ENCODE measurements around the gene C6orf226.

DNA sequence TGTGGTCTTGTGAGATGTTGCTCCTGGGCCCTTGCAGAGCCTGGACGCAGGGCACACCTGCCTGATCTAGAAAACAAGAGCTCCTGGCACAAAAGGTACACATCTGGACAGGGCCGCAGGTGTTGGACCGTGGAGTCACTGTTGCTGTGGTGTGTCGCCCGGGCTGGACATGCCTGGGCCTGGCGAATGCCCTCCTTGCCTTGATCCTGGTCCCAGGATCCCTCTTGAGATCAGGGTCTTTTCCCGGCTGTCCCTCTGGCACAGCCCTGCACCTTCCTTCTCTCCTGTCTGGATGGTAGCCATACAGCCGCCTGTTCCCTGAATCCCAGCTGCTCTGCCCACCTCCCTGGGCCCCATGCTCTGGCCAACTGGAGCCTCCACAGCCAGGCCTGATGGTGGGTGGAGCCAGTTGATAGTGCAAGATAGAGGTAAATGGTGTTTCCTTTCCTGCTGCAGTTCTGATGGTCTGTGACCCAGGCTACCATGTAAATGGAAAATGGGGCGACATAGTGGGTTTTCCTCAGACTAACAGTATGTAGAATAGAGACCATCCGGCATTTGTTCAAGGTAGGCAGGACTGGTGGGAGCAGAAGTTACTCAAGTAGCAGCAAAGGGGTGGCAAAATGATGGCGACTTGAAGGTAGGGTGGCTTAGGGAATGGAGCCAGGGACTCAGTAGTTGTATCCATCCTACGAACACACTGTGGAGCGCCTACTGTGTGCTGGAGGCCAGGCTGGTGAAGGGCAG, 5.1 kb downstream of the FOXP4 start:
- PRO-cap = no peak

DNA sequence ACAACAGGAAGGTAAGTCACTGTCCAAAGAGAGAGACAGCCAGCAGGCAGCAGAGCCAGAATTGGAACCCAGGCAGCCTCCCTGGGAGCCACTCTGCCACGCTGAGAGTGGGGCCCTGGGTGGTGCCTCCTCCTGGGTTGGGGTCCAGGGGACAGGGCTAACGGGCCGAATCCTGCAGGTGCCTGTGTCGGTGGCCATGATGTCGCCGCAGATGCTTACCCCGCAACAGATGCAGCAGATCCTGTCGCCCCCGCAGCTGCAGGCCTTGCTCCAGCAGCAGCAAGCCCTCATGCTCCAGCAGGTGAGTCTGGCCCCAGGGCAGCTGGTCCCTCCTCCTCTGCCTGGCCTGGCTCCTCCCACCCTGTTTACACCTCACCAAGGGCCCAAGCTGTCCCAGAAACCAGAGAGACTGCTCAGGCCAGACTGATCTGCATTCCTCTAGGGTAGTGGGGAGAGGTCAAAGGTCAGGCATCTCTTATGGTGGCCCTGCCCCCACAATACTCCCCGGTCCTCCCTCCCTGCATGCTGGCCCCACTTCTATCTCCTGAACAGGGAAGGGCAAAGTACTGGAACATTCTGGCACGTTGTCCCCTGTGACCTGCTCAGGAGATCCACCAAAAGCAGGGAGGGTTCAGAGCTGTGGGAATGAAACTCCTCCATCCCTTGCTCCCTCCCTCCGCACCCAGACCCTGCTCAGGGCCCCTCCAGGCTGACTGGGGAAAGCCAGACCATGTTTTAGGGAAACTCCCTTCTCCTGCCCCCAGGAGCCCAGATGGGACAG, 38.6 kb downstream of the FOXP4 start:
- PRO-cap = no peak

GRCh38 chr6:41655812-41656178, 17.5 kb downstream of the MDFI start:
- PRO-cap = no peak

- PRO-cap = no peak
These were observed 44.7 kb downstream of the MDFI start for GRCh38 chr6:41682733-41683615.

DNA sequence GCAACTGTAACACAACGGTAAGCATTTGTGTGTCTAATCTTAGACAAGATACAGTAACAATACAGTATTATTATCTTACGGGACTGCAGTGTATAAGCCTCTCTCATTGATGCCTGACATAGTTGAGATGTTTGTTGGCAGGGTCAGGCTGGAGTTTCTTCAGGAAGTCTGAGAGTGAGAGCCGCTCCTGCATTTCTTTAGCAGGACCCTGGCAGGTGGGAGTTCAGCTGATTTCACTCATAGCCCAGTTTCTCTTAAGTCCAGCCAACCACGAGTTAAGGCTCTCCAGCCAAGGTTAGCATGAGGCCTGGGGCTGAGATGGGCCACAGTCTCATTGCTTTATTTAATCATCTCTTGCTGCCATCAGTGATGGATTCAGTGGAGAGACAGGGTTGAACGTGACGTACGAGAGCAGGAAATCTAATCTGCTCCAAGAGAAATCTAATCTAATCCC, 11.2 kb upstream of the PGC start:
- PRO-cap = no peak

DNA sequence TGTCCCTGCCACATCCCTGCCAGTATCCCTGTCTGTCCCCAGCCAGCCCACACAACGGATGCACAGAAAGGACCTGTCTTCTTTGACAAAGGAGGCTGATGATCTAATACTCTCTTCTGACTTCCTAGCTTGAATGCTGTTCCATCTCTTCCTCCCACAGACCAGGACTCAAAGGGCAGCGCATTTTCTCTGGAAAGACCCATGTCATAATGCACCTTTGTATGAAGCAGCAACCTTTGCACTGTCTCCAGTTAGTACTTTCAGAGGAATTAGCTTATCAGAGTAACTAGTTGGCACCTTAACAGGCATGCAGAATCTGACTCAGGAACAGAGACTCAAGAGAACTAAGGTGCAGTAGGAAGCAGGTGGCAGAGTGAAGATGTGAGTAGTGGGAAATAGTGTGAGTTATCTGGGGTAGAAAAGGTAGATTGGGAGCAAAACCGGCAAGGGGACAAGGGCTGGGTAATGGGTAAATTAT, 53.2 kb upstream of the TAF8 start:
- PRO-cap = bidirectional peak, plus-strand start at position 341 of the sequence, minus-strand start at position 149 of the sequence

- PRO-cap = no peak
These were observed 46.3 kb upstream of the TAF8 start for GRCh38 chr6:42004112-42004377.

GRCh38 chr6:42007534-42008290, 42.6 kb upstream of the TAF8 start:
- PRO-cap = unidirectional peak, plus-strand start at chr6:42007735

DNA sequence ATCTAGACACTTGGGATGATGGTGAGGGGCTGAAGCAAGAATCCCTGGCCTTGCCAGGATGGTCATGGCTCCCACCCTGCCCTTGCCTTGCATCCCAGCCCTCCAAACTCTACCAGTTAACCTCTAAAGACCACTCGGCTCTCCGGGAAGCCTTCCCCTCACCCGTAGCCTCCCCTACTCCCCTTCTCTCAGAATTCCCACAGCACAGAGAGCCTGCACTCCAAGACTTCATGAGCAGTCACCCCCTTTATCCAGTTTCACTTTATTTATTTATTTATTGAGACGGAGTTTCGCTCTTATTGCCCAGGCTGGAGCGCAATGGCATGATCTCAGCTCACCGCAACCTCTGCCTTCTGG, 29.9 kb upstream of the TAF8 start:
- PRO-cap = no peak

DNA sequence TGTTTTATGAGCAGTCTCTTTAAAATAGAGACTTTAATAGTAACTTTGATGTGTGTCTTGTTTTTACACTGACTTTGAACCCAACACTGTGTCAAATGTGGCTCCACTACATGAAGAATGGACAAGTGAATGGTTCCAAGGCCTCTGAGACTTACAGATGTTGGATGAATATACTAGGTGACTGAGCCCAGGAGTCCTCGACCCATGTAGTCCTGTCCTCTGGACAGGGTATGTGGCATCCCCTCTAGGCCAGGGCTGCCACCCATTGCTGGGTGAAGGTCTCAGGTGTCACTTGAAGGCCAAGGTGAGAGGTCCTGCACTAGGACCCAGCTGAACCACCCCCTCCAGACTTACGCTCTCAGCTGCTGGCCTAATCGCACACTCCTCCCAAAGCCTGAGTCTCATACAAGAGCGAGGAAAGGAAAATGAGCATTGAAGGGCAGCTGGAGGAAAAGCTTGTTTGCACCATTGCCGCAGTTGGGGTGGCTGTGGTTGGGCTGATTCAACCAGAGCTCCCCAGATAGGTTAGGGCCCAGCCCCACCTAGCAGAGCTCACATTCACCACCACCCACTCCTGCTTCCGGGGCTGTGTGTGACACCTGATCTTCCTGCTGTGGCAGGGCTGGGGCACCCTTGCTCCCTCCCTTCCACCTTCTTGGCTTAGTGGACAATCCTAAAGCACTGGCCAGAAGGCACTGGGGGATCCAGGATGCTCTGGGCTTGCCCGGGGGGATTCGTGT, 11.0 kb upstream of the TAF8 start:
- PRO-cap = no peak

DNA sequence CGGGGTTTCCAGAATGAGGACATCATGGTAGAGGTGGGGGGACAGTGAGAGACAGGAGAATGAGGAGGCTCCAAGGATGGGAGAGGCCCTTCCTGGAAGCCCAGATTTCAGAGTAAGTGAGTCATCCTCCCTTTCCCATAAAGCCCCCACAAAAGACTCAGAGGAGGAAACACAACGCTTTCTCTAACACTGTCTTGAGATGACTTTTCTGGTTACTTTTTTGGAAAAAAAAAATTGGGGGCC, 41.9 kb downstream of the C6orf132 start:
- PRO-cap = no peak

DNA sequence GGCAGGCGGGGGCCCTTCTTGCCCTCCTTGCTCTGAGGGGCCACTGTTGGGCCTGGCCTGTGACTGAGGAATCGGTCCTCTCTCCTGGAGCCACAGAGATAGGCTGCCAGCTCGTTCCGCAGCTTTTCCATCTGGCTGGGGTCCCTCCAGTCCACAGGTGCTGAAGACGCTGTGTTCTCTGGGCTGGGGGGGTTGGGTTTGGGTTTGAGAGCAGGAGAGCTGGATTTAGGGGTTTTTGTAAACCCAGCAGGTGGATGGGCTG, 36.1 kb downstream of the C6orf132 start:
- PRO-cap = no peak

DNA sequence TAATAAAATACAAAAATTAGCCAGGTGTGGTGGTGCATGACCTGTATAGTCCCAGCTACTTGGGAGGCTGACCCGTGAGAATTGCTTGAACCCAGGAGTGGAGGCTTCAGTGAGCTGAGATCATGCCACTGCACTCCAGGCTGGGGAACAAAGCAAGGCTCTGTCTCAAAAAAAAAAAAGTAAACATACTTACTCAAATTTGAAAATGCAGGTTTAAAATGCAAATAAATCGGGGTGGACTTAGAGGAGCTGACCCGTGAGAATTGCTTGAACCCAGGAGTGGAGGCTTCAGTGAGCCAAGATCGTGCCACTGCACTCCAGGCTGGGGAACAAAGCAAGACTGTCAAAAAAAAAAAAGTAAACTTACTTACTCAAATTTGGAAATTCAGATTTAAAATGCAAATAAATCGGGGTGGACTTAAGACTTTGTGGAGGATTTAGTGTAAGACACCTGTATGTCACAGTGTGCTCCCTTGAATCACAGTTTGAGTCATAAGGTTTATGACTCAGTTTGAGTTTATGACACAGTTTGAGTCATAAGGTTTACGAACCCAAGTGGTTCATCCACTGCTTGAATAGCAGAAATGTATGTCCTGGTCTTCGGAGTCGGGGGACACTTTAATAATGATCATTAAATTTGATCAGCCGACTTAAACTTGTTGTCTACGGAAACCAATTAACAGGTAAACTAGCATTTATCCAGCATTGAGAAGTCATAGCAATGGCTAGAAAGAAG, 6.7 kb upstream of the MRPS10 start:
- PRO-cap = unidirectional peak, plus-strand start at position 597 of the sequence

GRCh38 chr6:42249317-42249605, 31.6 kb upstream of the MRPS10 start:
- PRO-cap = no peak

- PRO-cap = no peak
These were observed 61.7 kb upstream of the MRPS10 start for GRCh38 chr6:42279003-42280064.

GRCh38 chr6:42417516-42418122, 34.1 kb downstream of the TRERF1 start:
- PRO-cap = no peak

- PRO-cap = no peak
These were observed 1.5 kb downstream of the TRERF1 start for GRCh38 chr6:42450069-42450740.

DNA sequence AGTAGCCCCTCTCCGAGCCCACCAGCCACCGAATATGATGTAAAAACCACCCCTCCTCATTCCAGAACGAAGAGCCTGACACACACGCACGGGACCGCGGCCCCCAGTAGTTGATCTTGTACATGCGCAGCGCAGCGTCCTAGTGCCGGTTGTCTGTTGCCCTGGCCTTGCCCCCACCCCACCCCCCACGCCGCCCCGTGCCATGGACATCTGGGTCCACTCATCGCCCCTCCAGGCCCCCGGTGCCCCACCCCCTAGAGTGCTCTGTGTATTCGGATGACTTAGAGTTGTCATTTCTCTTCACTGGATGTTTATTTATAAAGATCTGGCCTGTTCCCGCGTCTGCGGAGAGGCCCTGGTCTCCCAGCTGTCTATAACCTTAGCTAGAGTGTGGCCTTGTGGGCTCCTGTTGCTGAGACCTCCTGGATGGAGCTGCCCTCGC, 5.3 kb upstream of the PRPH2 start:
- PRO-cap = unidirectional peak, minus-strand start at position 108 of the sequence

DNA sequence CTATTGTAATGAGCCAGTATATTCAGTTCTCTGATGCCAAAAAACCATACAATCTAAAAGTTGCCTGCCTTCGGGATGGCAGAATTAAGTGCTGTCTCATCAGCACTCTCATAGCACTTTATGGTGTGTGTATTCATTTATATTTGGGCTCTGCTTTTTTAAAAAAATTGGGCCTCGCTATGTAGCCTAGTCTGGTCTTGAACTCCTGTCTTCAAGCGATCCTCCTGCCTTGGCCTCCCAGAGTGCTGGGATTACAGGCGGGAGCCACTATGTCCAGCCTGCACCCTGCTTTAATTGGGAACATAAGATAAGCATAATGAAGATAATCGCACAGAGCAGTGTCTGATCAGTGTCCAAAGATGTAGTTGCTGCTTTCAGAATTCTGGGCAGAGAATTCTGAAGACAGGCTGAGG, 22.9 kb downstream of the BICRAL start:
- PRO-cap = no peak

GRCh38 chr6:42890717-42891085, at the start of gene C6orf226:
TSS of gene C6orf226 (minus strand) at chr6:42890821.
- PRO-cap = bidirectional peak, plus-strand start at chr6:42890994, minus-strand start at chr6:42890819